ENCODE measurements around a stretch of chr6.

- PRO-cap: no peak
Measured at GRCh38 chr6:33631849-33632992, 11.1 kb downstream of the ITPR3 start.

DNA sequence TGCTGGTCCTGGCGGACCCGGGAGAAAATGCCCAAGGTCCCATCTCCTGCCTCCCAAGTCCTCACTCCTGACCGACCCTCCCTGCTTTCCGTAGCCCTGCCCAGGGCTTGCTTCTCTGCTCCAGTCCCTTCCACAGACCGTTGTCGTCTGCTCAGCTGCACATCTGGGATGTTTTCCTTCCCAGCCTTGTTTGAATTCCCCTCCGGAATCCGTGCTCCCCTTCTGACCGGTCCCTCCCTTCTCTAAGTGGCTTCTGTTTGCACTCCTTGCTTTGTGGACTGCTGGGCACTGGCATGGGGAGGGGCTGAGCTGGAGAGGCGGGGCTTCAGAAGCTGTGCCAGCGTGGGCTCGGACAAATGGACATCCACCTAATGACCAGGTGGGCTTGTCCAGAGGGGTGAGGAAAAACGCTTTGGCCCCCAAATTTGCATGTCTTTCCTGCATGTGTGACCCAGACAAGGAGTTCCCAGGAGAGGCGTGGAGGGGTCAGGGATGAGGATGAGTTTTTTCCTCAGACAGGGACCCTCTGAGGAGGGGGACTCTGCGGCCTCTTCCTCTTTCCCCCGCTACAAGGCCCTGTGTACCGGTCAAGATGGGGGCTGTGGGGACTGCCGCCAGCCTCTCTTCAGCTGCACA is 13.4 kb downstream of the ITPR3 start:
- PRO-cap: unidirectional peak, minus-strand start at position 244 of the sequence

- PRO-cap: no peak
Measured at GRCh38 chr6:33656779-33657247, 35.7 kb downstream of the ITPR3 start.

DNA sequence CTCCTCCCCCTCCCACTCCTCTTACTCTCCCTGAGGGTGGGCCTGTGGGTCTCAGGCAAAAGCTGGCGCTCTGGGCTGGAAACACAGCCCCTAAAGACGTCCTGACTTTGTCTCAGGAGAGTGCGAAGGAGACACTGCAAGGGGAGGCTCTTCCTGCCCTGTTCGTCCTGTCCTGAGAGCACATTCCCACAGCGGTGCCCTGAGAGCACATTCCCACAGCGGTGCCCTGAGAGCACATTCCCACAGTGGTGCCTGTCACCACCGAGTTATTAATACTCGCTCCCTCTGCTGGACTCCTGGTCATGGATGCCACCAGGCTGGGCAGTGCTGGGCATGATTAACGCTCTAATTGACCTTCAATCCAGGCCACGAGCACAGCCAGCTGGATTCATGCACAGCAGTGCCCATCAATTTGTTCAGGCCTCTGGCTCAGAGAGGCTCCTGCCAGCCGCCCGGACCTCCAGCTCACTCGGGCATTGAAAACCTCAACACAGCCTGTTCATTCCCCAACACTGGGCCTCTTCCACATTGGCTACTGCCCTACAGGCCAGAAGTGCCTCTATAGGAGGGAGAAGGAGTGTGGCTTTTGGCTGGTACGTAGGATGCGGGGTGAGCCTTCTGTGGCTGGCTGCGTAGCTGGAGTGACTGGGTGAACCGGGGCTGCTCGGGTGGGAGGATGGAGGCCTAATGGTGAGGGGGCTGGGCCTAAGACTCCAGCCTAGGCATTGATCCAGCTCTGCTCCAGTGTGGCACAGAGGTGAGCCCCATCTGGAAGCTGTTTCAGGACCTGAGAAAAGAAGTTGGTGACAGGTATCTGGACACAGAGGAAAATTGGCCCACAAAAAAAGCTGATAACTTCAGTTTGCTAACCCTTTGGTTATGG is 9.3 kb downstream of the IP6K3 start:
- PRO-cap: no peak

DNA sequence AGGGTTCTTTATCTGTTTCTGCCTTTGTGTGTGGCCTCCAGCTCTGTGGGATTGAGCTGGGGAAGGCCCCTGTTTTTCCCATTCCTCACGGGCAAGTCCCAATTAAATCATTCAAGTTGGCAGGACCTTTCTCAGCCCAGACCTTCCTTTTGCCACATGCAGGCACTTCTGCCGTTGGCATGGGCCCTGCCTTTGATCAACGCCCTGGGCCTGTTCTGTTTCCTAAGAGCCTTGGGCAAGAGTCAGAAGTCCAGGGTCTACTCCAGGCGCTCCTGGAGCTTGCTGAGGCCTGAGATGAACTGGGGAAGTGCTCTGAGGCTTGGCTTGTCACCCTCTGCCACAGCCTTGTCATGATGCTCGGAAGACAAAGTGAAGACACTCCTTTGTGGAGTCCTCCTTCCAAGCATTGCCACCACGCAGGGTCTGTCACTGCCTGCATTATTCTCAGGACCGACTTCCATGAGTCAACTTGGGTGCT is 7.1 kb downstream of the IP6K3 start:
- PRO-cap: no peak

DNA sequence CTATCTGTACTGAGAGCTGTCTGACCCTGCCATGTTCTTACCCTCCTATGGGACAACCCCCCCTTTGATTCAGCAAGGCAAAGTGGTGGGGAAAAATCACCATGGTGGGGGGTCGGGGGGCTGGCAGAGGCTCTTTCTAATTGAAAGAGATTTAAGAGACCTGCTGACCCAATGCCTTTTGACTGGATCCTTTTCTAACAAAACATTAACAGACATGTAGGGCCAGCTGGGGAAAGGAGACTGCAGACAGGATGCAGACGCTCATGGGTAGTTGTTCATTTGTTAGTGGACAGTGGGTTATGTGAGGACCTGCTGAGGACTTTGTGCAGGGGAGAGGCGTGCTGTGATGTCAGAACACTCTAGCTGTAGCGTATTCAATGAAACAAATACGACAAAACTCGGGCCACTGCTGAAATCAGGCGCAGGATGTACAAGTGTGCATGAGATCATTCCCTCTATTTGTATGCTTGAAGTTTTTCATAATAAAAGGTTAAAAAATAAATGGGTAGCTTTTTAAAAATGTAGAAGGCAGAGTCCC is 1.2 kb downstream of the IP6K3 start:
- PRO-cap: bidirectional peak, plus-strand start at position 391 of the sequence, minus-strand start at position 242 of the sequence

DNA sequence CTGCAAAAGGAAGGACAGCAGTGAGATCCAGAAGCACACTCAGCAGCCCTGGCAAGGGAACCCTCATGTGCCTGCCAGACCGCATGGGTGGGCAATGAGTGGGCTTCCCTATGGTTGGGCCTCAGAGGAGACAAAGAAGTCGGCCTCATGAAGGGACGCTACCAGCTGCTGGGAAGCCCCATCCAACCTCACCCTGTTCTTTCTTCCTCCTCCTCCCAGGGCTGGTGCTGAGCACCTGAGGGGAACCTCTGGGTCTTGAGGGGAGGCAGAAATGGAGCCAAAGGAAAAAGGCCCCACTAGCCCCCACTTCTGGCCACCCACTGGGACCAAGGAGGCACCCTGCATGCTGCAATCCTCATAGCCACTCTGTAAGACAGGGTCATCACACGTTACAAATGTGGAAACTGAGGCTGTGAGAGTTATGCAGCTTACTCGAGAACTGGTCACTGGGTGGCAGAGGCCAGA is 18.3 kb downstream of the LEMD2 start:
- PRO-cap: no peak

DNA sequence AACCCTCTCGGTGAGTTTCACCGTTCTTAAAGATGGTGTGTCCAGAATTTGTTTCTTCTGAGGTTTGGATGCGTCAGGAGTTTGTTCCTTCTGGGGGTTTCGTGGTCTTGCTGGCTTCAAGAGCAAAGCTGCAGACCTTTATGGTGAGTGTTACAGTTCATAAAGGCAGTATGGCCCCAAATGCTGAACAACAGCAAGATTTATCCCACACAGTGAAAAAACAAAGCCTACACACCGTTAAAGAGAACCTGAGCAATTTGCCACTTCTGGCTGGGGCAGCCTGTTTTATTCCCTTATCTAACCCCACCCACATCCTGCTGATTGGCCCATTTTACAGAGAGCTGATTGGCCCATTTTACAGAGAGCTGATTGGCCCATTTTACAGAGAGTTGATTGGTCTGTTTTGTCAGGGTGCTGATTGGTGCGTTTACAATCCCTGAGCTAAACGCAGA is 129.4 kb downstream of the GRM4 start:
- PRO-cap: no peak

DNA sequence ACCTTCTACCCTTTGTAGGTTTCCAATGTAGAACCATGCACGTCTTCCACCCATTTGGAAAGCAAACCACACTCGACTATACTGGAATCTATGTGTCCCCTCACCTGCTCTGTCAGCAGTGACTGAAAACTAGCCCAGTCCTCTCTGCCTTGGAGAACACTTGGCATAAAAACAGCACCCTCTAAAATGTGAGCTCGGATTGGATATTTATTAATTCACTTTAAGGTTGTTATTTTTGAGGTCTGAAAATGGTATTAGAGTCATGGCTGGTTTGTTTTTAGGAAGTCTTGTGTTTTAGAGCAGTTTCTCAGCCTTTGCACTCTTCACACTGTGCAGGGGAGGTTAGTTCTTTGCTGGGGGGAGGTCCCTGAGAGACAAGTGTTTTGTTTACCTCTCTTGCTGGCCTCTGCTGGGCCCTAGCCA is 51.6 kb downstream of the GRM4 start:
- PRO-cap: no peak

- PRO-cap: no peak
Measured at GRCh38 chr6:34301307-34302171, 52.7 kb upstream of the SMIM29 start.

DNA sequence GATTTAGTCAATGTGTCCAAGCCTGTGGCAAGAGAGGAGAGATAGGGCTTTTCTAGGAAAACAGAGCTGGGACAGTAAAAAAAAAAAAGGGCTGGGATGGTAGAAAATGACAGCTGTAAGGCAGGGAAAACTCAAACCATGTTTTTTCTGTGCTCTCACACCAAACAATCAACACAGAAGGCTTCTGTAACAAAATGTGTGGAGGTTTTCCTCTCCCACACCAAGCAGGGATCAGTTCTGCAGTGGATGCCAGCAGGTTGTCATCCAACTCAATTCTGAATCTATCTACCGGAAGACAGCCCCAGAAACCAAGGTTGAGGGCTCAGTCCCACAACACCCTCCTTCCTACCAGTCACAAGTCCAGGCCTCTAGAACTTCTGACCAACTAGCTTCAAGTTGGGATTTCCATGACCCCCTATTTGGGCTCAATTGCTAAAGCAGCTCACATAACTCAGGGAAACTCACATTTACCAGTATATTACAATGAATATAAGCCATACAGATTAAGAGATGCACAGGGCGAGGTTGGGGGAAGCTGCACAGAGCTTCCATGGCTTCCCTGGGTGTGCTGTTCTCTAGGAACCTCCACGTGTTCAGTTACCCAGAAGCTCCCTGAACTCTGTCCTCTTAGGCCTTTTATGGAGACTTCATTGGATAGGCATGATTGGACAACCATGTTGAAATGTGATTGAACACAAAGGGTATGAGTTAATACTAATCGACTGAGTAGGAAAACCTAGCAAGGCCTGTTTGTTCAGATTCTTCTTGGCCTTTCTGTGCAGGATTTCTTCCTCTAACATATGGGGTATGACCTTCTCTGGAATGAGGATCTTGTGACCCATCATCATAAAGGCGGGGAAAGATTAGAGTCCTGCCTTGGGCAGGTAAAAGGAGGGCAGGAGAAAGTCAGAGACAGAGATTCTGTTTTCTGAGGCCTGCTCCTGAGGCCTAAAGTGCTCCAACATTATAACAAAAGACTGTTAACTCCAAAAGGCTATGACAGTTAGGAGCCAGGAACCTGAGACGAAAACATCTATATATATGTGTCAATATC is 70.5 kb upstream of the SMIM29 start:
- PRO-cap: no peak

DNA sequence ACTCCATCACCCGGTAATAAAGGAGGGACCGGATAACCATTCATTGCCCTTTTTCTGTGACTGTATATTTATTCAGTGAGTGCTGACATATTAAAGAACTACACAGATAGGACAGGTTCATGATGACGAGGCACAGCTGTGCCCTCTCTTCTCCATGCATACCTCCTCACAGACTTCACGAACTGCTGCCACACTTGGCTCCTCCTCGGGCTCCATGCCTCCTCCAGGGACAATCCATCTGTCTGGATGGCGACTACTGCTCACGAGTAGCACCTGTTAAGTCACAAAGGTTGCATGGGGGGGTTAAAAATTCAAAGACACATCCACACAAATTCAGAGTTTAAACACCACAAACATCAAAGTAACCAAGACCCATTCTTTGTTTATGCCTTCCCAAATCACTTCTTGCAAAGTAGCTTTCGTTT is 50.8 kb downstream of the NUDT3 start:
- PRO-cap: no peak

- PRO-cap: unidirectional peak, plus-strand start at chr6:34391208
Measured at GRCh38 chr6:34390409-34391470, 1.7 kb downstream of the NUDT3 start.

GRCh38 chr6:34484781-34485231 is 18.9 kb downstream of the PACSIN1 start:
- PRO-cap: no peak

GRCh38 chr6:34531416-34531867 is 24.7 kb downstream of the SPDEF start:
- PRO-cap: unidirectional peak, minus-strand start at chr6:34531753

GRCh38 chr6:34552996-34553621 is 3.0 kb downstream of the SPDEF start:
- PRO-cap: no peak

DNA sequence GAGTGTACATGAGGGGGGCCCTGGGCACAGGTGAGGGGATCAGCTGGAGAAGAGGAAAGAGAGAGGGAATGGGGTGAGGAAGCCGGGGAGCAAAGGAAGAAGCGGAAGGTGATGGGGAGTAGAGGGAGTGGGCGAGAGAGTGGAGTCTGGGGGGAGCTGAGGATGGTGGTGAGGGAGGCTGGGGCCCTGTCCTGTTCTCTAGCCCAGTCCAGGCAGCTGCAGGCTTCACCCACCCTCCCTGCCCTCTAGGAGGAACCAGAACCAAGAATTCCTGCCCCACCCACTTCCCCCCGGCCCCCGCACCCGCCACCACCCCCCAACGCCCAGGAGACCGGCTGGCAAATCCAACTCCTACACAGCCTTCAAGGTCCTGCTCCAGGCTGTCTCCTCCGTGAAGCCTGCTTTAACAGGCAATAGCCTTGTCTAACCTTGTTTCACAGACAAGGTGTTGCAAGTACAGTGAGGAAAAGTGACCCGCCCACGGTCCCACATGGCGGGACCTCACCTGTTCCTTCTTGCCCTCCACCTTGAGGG is 2.4 kb downstream of the SPDEF start:
- PRO-cap: no peak

- PRO-cap: no peak
Measured at GRCh38 chr6:34560340-34560980, 4.3 kb upstream of the SPDEF start.

DNA sequence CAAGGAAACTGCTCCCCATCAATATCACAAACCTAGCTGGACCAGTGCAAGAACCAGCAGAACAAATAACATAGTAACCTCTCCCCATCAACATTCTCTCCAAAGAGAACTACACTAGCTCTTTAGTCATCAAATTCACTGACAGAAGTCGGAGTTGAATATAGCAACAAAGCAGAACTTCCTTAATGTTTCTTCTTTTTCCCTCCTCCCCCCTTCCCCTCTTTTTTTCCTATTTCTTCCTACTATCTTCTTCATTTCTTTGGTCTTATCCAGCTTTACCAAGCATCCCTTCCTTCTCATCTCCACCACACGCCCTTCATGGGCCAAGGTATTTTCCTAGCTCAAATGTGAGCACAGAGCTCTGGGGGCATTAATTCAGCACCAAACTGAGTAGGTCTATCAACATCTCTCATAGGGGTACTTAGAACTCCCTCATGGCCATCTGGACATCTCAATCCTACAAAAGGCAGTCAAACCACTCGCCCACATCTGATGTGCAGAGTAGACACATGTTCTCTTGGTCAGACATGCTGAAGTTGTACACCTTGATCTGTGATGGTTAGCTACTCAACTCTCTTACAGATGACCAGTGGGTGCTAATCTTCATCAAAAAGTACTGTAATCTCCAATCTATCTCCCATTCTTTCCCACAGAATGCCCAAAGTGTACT is 69.0 kb upstream of the SPDEF start:
- PRO-cap: no peak

- PRO-cap: bidirectional peak, plus-strand start at chr6:34836201, minus-strand start at chr6:34836061
Measured at GRCh38 chr6:34835832-34836501, 44.1 kb downstream of the BLTP3A start.

All from right common carotid artery plus branches (tissue), 1 donor.